Hepatocyte (in vitro differentiated cells and primary cell): ENCODE data around the gene DOK7.

DNA sequence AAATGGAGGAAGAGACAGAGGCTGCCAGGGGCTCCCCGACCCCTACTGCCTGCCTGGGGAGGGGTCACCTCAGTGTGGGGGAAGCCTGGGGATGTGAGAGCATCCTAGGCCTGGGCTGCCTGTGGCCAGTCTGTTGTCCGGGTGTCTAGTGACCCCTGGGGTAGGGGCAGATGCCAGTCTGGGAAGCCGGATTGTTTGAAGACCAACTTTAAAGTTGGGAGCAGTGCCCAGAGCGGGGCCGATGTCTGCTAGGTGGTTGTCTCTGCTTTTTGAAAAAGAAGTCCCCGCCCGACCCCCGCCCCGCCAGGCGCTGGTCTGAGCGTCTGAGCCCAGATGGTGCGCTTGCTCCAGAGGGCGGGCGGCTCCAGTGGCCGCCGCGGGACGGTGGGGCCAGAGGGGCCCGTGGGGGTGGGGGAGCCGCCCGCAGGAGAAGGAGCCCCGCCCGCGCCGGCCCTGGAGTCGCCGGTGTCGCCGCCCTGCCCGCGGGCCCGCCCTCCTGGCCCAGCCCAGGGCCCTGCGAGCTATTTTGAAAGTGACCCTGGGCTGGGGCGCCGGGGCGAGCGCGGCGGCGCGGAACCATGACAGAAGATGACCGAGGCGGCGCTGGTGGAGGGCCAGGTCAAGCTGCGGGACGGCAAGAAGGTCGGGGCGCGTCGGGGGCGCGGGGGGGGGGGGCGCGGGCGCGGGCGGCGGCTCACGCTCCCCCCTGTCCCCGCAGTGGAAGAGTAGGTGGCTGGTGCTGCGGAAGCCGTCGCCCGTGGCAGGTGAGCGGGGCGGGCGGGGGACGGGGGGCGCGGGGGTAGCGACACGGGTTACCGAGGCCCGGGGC lies at the start of gene DOK7:
Gene DOK7 (plus strand): TSS at position 519 of the 829 bp plus-strand sequence.
- RAMPAGE, long total RNA: no peak
- RRBS: 3% methylated on average over 9 of the region's 74 CpGs

GRCh38 chr4:3464698-3465454 lies 1.8 kb downstream of the DOK7 start:
- RAMPAGE, long total RNA: no peak
- RRBS: 100% methylated on average over 1 of the region's 18 CpGs

- RAMPAGE, long total RNA: no peak
- RRBS: 65% methylated on average over 9 of the region's 35 CpGs
These were observed 20.3 kb downstream of the DOK7 start for GRCh38 chr4:3483129-3483993.

DNA sequence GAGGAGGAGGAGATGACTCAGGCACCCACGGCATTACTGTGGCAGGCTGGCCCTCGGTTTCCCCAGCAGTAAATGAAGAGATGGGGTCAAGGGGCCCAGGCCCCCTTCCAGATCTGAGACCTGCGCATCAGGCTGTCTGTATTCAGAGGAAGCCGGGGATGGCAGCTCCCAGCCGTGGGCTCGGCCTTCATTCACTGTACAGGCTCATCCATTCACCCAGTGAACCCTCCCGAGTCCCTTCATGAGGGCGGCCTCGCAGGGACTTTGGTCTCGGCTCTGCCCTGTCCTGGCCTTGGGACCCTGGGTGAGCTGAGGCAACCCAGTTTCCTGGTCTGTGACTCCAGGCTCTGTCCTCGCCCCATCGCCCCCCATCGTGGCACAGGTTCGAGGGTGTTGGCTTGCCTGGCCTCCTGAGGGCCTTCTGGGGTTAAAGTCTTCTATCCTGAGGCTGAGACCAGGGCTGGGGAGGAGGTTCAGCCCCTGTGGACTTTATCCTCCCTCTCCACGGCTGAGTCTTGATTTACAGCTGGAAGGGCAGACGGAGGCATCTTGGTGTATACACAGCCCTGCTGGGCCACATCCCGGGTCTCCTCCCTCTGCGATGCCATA lies 44.2 kb upstream of the LRPAP1 start:
- RAMPAGE, long total RNA: no peak
- RRBS: 88% methylated on average over 2 of the region's 18 CpGs

- RAMPAGE, long total RNA: no peak
- RRBS: 69% methylated on average over 2 of the region's 11 CpGs
These were observed 58.9 kb upstream of the ADRA2C start for GRCh38 chr4:3707275-3707778.

DNA sequence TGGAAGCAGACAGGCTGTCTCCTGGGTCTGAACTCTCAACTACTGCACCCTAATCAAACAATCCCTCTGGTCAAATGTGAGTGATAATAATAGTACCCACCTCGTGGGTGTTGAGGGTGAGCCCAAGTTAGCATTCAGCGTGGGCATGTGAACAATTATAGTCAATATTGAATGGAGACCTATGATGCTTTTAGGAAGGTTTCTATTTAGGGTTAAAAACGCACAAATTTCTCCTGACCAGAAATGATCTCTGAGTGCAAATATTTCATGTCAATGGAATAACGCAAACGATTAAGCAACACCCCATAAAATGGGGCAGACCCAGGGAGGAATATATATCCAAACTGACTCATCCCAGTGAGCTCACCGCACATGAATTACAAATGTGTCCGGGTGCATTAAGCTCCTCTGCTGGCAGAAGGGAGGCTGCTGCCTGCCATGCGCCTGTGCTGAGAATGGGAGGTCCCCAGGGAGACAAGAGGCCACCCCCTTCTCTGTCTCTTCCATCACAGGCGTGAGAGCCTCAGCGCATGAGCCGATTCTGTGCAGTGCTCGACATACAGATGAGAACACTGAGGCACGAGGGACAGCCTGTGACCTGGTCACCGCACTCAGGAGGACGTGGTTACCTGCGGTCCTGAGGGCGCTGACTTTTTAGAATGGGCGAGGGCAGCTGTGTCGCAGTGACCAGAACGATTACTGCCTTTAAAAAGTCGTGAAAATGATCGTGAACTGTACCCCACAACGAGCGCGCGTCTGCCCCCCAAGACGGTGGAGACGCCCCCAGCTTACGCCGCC lies 188.3 kb downstream of the ADRA2C start:
- RAMPAGE, long total RNA: no peak
- RRBS: no CpG with 5 or more reads among the region's 30 CpGs

DNA sequence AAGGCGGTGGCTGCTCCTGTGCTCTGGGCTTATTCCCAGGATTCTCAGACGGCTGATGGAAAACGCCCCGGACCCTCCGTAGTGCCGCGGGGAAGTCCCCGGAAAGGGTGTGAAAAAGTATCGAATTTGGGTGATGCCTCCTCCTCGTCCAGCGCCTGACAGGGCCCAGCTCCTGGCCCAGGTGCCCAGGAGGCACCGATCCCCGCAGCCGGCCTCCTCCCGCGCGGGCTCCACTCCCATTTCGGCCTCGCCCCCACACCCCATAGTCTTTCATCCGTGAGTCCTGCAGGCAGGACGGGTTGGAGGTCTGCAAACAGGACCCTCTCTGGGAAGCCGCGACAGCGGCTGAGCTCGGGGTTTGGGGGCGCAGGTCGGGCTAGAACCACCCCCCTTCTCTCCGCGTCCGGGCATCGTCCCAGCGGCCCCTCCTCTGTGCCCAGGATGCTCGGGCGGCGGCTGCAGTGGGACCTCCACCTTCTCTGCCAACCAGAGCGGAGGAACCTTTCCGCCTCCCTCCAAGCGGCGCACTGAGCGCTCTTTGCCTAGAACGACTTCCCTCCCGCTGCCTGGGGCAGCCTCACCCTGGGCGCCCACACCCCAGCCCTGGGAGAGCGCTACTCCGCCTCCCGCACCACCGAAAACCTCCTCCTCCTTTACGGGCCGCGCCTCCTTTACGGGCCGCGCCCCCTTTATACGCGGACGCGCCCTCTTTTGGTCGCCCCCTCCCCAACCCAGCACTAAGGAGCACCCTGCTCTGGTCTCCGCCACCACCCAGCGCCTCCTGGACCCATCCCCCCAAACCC lies 883 bp upstream of the NSG1 start:
- RAMPAGE, long total RNA: no peak
- RRBS: 3% methylated on average over 5 of the region's 60 CpGs

GRCh38 chr4:4387635-4388326 lies 879 bp downstream of the NSG1 start:
- RAMPAGE, long total RNA: no peak
- RRBS: 2% methylated on average over 10 of the region's 53 CpGs

- RAMPAGE, long total RNA: no peak
- RRBS: no CpG with 5 or more reads among the region's 6 CpGs
These were observed 2.6 kb downstream of the NSG1 start for GRCh38 chr4:4389588-4389834.

GRCh38 chr4:4461801-4462264 lies 74.9 kb downstream of the NSG1 start:
- RAMPAGE, long total RNA: no peak
- RRBS: no CpG with 5 or more reads among the region's 6 CpGs

GRCh38 chr4:4484586-4485272 lies 57.1 kb downstream of the STX18 start:
- RAMPAGE, long total RNA: no peak
- RRBS: no CpG with 5 or more reads among the region's 9 CpGs

DNA sequence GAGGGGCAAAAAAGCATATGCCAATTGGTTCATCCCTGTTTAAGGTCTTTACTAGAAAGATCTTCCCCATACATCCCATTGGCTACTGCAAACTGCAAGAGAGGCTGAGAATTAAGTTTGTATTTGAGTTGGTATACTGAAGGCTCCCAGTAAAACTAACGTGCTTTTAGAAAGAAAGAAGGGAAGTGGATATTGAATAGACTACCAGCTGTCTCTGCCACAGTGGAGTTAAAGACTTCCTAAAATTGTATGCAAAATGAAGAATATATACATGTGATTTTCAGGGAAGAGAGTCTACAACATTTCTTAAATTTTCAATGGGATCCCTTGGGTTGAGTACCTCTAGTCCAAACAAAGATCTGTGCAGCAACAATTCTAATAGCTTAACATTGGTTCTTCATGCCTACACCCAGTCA lies 62.9 kb upstream of the MSX1 start:
- RAMPAGE, long total RNA: no peak
- RRBS: no CpG with 5 or more reads among the region's 1 CpG

DNA sequence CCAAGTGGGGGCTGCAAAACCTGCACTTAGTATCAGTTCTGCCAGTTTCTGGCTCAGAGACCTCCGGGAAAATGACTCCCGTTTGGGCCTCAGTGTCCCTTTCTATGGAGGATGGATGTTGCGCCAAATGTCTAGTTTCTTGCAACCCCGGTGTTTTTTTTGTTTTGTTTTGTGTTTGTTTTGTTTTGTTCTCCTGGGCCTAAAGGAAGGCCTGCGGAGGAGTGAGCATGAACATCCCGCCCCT lies 7.8 kb upstream of the MSX1 start:
- RAMPAGE, long total RNA: no peak
- RRBS: 71% methylated on average over 4 of the region's 6 CpGs

DNA sequence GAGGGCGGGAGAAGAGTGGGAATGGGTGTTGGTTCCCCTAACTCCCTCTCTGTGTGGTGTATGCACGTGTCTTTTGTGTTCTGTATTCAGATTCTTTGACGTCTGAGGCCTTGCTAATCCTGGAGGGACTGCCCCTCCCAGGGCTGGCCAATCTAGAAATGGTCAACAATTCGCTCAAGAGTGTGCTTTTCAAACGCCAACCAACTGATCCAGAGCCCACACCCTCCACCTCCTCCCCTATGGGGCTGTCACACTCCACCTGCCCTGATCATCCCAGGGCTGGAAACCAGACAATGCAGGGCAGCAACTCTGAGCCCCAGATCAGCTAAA lies 37.3 kb downstream of the CYTL1 start:
- RAMPAGE, long total RNA: no peak
- RRBS: no CpG with 5 or more reads among the region's 5 CpGs

GRCh38 chr4:5032951-5033921 lies 14.0 kb upstream of the CYTL1 start:
- RAMPAGE, long total RNA: no peak
- RRBS: no CpG with 5 or more reads among the region's 18 CpGs

GRCh38 chr4:5485168-5485780 lies 223.1 kb downstream of the EVC2 start:
- RAMPAGE, long total RNA: no peak
- RRBS: no CpG with 5 or more reads among the region's 11 CpGs

DNA sequence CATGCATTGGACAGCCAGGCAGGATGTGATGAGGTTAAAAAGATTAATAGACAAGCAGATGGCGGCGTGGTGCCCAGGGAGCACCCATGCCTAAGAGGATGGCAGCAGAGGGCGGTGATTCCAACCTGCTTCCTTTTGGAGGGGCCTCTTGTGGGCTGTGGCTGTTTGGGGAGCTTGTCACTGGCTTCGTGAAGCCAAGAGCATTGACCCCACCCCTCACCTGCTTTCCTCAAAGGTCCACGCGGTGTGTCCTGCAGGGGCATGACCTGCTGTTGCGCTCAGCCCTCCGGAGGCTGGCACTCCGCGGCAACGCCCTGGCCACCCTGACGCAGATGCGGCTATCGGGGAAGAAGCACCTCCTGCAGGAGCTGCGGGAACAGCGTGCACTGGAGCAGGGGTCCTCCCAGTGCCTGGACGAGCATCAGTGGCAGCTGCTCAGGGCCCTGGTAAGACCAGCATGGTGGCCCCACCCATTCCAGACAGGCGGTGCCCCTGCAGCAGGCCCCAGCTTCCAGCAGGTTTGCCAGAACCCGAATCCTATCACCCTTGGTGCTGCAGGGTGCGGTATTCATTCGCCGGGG lies 85.9 kb downstream of the EVC start:
- RAMPAGE, long total RNA: no peak
- RRBS: no CpG with 5 or more reads among the region's 22 CpGs

DNA sequence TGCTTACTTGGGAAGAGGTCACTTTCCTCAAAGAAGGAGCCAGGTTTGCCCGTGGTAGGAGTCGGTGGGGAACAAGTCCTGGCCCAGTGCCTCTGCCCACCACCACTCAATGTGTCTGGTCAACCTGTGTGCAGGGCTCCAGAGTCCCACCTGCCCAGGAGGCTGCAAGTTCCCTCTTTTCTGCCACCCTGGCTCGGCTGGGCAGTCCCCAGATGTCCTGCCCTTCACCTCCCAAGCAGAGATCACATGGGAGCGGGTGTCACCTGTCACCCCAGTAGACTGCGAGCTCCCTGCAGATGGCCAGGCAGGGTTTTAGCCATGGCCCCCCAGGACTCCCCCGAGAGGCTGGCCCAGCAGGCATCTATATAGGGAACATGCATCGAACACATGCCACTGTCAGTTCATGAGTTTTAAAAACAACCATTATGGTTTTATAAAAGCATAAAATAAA lies 106.6 kb downstream of the JAKMIP1 start:
- RAMPAGE, long total RNA: no peak
- RRBS: no CpG with 5 or more reads among the region's 7 CpGs

- RAMPAGE, long total RNA: no peak
- RRBS: no CpG with 5 or more reads among the region's 2 CpGs
These were observed 21.1 kb downstream of the JAKMIP1 start for GRCh38 chr4:6179208-6179779.

- RAMPAGE, long total RNA: no peak
- RRBS: no CpG with 5 or more reads among the region's 10 CpGs
These were observed 1.3 kb upstream of the JAKMIP1 start for GRCh38 chr4:6201528-6202214.